Mesenchymal stem cell of Wharton's jelly (primary cell): ENCODE measurements around the genes RND2, CCDC200 and PPY.

- CAGE, long polyA plus RNA = no peak
Observed at GRCh38 chr17:42879587-42880037, 21.0 kb upstream of the G6PC1 start.

GRCh38 chr17:43024975-43025673 is at the start of gene RND2:
Gene RND2, plus strand, starts transcription at chr17:43025231.
- CAGE, long polyA plus RNA = no peak

GRCh38 chr17:43135402-43135844 is 10.3 kb upstream of the BRCA1 start:
- CAGE, long polyA plus RNA = no peak

GRCh38 chr17:43166035-43167147 is 4.6 kb upstream of the NBR1 start:
- CAGE, long polyA plus RNA = no peak

- CAGE, long polyA plus RNA = no peak
Observed at GRCh38 chr17:43210453-43211346, 975 bp upstream of the TMEM106A start.

DNA sequence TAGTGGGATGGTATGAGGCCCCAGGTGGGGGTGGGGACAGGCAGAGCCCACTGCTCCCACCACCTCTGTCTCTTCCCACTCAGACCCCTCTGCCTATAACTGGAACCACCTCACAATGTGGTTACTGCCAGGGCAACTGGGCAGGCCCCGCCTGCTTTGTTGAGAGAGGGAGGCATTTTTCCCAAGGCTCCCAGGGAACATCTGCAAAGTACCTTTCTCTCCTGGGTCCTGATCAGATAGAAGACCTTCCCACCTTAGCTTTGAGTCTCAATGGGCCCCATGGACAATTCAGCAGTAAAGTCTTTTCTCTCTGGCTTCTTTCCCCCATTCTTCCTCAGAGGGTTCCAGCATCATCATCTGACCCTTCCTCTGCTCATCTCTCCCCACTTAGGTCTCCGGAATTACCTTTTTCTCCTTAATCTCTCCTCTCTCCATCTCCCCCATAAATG is at the start of gene CCDC200:
TSS of gene CCDC200 (minus strand) at position 67 of the 449 bp plus-strand sequence.
- CAGE, long polyA plus RNA = no peak

DNA sequence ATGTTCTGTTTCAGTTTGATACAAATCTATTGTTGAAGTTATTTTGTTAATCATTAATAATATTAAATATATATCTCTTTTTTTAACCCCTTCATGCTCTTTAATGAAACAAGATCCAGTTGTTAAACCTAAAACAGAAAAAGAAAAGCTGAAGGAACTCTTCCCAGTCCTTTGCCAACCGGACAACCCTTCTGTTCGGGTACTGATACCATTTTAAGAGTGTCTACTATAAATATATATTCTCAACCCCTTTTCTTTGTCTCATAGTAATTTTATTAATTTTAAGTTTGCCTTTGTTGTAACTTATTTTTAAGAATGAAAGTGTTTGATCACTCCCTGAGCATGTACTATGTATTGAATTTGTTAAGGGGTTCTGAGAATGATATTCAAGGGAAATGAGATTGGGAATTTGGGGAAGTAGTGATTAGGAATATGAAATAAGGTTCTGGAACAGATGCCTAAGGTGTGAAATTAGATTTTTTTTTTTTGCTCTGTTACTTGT is 7.3 kb downstream of the DHX8 start:
- CAGE, long polyA plus RNA = no peak

DNA sequence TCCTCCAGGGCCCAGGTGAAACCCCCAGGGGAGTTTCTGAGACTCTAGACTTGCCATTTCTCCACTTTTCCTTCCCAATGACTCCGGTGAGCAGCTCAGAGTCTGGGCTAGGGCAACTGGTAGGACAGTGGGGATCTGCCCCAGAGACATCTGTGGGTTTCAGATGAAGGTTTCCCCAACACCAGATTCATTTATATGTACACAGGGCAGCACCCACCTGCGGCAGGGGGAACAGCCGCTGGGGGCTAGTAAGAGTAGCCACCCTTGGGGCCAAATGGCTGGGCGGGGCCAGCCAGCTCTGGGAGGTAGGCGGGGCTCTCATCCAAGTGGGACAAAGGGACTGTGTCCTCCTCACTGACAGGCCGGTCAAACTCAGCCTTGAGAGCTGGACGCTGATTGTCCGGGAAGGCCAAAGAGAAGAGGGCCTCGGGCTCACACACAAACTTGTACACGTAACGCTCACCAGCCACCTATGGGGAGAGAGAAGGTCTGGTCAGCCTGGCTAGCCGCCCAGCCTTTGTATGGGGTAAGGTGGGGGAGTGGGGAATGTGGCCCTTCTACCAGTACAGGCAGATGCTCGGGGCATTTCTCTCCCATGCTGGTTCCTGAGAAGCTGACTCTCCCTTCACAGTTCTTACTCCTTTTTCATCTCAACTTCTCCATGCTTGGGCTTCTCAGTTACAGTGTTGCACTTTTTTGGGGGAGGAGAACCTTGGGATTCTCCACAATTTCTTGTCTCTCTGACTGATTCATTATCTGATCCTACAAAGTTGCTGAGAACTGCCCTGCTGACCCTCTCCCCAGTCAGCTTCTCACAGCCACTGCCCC is 17.7 kb downstream of the ETV4 start:
- CAGE, long polyA plus RNA = no peak

- CAGE, long polyA plus RNA = no peak
Observed at GRCh38 chr17:43581460-43582025, 35.4 kb upstream of the ETV4 start.

DNA sequence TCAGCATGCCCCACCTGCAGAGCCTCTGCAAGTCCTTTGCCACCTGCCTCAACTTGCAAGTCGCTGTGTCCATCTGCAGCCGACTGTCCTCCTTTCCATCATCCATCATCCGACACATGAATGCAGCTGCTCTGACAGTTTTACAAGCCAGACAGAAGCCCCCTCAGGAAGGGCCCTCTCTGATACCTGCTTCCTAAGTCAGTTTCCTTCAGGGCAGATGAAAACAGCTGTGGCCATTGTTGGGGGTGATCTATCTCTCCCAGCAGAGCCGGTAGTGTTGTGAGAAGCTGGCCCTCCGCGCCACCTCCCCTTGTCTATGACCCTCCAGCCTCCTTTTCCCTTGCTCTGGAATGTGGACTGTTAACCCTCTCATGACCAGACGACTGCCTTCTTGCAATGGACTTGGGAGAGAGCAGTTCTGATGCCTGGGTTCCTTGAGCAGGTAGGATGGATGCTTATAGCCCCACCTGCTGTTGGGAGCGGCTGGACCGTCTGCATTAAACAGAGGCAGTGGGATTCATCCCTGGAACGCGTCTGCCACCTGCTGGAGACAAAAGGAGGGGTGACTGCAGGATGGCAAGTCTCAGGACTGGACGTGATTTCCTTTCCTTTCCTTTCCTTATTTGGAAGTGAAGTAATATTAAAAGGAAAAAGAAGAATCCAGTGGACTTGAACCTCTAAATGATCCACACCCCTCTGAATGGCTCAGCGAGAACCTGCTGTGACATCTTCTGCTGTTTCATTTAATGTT is 1.6 kb upstream of the SOST start:
- CAGE, long polyA plus RNA = no peak

DNA sequence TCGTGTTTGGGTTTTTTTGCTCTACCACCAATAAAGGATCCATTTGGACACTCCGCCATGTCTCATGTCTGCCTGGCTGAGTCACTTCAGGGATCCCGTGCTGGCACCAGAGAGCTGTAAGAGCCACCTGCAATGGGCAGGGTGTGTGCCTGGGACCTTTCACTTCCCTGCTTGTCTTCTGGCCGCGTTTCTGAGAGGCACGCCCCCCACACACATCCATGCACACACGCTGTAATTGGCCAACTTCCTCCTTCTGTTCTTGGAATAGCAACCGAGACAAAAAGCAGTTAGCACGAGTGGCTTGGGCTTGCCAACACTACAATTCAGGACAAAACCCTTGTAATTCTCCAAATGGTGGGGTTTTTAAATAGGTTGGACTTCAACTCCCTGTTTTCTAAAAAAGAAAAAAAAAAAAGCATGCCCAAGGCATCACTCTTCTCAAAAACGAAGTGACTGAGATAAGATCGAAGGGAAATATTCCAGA is 9.9 kb upstream of the SOST start:
- CAGE, long polyA plus RNA = no peak

- CAGE, long polyA plus RNA = no peak
Observed at GRCh38 chr17:43776640-43776992, 2.2 kb downstream of the DUSP3 start.

DNA sequence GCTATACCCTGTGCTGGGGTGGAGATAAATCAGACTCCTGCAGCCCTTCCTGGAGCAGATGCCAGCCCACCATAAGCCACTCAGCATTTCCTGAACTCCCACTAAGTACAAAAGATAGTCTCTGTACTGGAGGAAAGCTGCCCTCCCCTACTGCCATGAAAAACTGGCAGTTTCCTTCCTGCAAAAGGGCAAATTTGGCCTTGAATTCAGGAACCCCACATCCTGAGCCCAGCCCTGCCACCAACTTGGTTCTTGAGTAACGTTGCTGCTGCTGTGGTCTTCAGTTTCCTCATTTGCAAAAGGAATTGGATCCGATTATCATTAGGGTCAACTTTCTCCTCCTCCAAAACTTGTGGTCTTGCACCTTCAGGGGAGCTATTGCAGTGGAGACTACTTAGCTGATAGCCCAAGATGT is 522 bp upstream of the CFAP97D1 start:
- CAGE, long polyA plus RNA = no peak

DNA sequence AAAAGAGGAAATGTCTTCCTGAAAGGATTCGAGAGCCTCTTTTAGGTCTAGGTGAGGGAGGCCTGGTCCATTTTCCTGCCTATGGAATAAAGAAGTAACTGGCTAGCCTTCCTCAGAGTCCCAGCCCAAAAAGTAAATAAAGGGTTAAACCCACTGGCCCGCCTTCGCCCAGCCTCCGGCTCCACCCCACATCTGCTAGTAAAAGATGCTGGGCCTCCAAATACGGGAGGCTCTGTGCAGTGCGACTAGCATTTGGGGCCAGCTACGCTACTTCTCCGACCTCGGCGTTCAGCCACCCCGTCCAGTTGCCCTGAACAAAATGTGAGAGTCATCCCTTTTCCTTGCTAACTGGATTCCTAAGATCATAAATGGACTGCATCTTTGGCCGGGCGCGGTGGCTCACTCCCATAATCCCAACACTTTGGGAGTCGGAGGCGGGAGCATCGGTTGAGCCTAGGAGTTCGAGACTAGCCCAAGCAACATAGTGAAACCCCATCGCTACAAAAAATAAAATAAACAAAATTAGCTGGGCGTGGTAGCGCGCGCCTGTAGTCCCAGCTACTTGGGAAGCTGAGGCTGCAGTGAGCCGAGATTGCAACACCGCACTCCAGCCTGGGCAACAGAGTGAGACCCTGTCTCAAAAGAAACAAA is 859 bp upstream of the MPP2 start:
- CAGE, long polyA plus RNA = no peak

DNA sequence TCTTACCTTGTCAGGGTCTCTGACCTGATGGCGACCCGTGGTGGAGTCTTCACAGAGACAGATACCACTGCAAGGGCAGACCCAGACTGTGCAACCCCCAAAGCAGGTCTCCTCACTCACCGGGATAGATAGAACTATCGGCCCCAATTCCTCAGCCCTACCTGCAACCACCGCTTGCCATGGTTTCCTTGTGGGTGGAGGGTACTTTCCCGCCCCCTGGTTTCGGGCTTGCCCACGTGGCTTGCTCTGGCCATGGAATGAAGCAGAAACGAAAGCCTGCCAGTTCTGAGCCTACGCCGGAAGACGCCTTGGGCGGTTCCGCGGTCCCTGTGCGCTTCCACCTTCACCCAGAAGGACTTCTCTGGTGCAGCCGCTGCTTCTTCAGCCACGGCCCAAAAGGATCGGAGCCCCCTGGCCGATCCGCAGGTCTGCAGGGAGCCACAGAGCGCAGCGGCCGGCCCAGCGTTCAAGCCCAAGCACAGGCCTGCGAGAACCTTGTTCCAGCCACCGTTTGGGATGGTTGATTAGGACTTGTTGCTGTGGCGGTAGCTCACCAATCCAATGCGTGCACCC is 9.9 kb upstream of the MPP2 start:
- CAGE, long polyA plus RNA = no peak

DNA sequence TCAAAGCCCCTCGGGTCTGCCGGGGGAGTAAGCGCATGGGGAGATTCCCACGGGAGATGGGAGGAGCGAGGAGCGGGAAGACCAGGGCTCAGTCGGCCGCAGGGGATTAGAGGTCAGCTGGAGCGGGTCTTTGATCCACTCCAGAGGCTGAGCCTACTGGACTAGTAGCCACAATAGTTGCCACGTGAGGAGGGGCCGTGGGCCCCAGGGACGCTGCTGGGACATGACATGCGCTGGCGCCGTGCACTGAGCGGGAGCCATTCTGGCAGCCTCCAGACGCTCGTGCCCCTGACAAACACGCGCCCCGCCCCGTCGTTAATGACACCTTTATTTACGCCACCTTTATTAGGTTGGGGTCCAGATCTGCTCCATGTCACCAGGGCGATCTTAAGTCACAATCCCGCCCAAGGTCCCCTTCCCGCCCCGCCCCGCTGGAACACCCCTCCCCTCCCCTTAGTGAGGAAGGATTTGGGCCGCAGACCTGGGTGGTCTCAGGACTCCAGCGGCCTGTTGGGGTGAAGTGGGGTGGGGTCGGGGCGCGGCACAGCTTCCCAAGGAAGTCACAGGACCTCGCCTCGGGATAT is 15.1 kb downstream of the PPY start:
- CAGE, long polyA plus RNA = no peak

DNA sequence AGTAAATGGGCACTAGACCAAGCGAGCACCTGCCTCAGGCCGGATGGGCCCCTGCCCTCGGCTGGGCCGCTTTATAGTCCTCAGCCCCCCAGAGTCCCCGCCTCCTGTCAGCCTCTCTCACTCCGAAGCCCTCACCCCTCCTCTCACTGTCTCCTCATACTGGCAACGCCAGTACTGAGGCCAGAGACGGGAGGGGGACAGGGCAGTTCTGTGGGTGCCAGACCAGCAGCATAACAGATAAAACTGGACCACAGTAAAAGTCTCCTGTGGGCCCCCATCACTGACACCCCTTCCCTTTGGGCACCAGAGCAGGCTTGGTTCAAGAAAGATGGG is at the start of gene PPY:
TSS of gene PPY (minus strand) at position 45 of the 333 bp plus-strand sequence.
- CAGE, long polyA plus RNA = no peak

DNA sequence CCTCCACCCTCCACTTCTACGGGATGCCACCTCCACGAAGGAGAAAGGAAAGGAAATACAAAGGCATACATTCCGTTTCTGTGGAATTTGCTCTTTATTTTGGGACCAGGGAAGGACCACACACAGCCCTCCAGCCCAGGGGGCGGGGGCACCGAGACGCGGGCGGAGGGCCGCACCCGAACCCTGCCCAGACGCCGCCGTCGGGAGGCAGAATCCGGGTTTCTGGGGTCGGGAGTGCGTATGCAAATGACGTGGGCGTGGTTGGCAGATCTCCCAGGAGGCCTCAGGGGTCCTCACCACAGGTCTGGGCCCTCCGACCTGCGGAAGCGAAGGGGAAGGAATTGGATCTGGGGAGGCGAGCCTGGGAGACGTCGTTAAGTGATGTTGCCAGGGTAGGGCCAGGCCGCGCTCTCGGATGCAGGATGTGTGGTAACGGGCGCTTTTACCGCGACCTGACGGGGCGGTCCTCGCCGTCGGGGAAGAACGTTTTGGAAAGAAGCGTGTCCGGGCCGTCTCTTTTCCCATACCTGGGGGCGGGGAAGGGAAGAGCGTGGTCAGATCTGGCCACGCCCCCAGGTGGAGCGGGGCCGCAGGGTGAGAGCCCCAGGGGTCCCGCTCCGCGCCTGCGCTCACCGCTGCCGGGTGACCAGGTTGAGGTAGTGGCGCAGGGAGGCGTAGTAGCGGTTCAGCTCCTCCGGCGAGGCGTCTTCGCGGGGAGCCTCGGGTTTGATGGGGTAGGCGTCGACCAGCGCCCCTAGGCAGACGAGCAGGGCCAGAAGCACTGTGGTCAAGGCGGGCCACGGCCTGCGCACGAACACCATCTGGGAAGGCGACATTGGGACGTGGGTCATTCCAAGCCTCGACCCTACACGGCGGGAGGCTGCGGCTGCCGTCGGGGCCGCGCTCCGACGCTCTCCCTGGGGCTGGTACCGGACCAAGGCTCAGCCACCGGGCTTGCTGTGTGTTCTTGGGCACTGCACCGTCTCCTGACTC is 781 bp downstream of the PYY start:
- CAGE, long polyA plus RNA = no peak

- CAGE, long polyA plus RNA = no peak
Observed at GRCh38 chr17:44079852-44080708, 9.5 kb downstream of the G6PC3 start.

DNA sequence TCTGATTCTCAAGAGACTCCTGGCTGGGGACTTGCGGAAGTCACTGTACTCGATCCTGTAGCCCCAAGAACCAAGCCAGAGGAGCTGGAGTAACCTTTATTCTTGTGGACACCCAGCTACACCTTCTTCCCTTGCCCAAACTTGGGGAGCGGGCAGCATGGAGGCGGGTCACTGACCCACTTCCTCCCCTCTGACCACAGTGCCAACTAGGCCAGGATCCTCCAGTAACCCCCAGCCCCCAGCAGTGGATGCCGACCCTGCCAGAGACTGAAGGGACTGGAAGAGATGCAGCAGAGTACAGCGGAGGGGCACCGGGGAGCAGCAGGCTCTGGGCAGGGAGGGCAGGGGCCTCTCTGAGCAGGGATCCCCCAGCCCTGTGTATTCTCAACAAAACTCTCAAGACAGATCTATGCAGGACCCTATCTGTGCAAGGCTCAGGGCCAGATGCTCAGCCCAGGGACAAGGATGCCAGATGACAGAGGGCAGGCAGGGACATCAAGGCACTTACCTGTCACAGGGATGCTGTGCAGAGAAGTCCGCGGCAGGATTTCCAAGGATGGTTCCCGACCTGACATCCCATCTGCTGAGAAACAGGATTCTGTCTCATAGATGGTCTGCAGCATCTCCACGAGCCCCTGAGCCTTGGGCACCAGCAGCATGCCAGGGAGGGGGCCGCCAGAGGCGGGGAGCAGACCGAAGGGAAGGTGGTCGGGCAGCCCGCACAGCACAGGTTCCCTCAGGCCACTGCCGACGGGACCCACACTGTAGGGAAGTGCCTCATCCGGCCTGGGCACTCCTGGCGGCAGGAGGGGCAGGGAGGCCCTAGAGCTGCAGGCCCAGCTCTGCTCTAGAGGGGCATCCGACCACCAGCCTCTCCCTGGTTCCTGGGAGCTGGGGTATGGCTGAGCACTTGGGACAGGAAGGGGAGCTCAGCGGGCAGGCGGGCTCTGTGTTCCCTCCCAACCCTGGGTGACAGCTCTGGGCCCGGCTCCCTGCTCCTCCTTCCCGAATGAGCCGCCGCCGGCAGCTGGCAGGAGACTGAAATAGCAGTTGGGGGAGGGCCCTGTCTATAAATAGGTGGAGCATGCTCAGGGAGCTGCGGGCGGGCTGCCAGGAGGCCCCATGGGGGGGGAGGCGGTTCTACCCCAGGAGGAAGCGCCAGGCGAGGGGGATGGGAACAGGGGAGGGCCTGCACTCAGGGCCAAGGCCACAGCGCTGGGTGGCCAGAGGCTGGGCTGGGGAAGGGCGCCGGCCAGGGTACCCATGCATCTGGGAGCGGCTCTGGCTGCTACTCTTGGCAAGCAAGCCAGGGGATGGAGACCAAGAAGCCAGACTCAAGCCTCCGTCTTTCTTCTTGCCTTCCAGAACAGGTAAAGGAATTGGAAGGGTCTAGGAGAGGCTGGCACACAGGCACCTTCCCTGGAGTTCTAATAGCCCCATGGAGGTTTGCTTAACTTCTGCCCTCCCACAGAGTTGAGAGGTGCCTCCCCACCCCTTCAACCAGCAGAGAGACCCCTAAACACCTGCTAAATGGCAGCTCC is 12.7 kb downstream of the HDAC5 start:
- CAGE, long polyA plus RNA = no peak